Myometrial cell (primary cell): ENCODE measurements around a stretch of chr1.

DNA sequence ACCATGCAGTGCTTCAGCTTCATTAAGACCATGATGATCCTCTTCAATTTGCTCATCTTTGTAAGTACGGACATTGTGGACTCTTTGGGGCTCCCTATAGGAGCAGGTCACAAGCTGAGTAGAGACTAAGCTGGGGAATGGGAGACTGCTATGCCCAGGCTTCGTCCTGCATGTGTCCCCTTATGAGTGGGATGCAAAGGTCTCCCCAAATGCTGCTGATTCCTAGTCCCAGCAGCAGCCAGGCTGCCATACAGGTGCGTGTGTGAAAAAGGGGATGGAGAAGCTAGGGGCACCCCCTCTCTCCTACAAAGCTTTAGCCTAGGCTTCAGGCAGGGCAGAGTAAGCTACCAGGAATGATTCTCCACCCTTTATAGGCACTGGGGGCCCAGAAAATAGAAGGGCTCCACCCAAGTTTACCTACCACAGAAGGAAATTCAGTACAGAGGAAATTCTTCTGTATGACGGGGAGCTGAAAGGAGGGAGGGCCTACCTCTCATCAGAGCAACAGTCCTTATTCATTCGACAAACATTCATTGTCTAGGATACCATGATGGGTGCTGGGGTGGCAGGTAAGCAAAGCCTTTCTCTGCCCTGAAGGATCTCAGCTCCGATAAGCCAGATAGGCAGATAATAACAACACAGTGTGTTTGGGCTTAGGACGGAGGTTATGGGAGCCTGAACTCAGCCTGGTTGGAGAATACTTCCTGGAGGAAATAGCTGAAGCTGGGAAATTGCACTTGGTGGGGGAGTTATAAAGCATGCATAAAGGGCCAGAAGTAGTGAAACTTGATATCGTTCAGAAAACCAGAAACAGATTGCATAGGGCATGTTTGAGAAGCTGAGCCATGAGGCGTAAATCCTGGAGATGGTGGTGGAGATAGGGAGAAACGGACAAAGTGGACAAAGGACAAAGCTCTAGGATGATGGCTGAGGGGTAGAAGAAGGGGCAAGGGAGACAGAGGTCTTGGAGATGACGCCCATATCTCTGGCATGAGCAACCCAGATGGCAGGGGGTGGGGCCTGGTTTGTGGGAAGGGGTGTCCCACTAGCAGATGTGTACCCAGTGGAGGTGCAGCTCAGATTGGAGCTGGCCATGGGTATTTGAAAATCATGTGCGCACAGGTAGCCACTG is 5.2 kb upstream of the P3R3URF start:
- RAMPAGE, long total RNA = no peak

DNA sequence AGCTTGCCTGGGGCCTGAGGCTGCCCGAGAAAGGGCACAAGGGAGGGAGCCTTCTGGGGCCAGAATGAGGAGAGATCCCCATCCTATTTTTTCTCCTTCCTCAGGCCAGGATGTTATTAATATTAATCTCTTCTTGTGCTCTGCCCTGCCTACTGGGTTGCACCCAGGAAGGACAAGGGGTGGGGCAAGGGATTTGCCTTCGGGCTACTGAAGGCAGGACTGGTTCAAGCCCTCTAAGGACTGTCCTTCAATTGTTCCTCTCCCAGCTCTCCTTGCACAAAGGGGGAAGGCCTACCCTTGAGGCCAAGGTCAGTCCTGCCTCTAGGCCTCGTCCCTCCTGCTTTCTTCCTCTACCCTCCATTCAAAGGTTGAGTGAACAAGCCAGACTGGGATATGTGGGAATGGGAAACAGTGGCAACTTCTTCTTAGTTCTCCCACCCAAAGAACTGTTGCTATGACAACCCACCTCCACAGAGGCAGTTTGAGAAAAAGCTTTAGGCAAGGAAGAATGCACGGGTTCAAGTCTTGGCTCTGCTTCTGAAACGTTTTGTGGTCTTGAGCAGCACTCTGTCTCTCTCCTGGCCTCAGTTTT is 2.6 kb downstream of the LURAP1 start:
- RAMPAGE, long total RNA = no peak

DNA sequence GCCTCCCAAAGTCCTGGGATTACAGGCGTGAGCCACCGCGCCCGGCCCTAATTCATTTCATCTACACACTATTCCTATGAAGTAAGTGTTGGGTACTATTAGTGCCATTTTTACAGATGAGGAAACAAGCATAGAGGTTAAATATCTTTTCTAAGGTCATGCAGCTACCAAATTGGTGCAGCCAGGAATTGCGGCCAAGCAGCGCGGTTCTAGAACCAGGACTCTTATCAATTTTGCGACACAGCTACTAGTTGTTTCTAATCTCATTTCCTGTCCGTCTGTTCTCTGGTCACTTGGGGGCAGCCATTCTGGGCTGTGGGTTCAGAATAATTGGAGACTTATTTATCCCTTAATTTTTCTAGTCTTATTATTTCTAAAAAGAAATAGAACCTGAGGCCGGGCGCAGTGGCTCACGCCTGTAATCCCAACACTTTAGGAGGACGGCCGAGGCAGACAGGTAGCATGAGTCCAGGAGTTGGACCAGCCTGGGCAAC is 1.2 kb downstream of the UQCRH start:
- RAMPAGE, long total RNA = no peak

DNA sequence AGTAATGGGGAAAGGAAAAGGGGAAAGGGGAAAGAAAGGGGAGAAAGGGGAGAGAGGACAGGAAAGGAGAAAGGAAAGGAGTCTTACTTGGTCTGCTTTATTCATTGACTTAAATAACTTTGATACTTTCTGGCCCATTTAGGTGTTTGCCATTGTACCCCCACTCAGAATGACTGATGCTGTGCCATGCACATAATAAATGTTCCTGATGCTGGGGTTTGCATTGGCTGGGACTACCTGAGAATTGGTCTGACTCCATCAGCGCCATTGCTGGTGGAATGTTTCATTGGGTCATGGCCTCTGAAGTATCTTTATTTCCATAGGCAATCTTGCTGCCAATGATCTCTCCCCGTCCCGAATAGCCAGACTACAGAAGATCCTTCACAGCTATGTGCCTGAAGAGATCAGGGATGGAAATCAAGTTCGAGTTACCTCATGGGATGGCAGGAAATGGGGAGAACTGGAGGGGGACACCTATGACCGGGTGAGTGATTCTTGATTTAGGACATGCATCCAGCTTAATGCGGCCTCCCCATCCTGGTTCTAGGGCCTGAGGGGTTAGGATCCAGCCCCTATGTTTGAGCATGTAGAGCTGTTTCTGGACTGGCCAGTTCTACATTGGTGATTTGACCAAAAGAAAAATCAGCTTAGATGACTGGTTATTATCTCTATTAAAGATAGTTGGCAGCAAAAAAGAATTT is 12.1 kb downstream of the NSUN4 start:
- RAMPAGE, long total RNA = no peak

GRCh38 chr1:46520090-46520509 is 15.2 kb downstream of the TMEM275 start:
- RAMPAGE, long total RNA = no peak

- RAMPAGE, long total RNA = no peak
Observed at GRCh38 chr1:46664869-46665410, 3.2 kb downstream of the ATPAF1 start.

DNA sequence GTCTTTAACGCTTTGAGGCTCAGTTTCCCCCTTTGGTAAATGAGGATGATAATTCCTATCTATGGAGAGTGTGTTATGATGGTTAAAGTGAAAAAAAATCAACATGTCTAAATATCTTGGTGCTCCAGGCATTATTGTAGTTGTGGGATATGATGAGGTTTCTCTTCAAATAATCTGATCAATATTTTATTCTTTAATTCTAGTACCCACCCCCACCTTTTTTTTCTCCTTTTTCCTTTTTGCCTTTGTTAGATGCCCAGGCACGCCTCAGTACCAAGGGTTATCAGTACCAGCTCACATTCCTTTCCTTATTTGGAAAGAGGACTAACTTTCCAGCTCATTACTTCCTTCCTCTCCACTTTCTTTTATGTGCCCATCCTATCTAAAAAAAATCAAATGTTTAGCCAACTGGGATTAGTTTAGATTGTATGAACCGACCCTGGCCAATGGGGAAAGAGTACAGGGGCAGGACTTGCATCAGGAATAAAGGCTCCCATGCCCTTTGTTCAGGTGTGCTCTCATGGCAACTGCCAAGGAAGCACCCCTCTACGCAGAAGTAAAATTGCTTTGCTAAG is 35.7 kb upstream of the EFCAB14 start:
- RAMPAGE, long total RNA = no peak

GRCh38 chr1:46764428-46764894 is 34.4 kb upstream of the CYP4B1 start:
- RAMPAGE, long total RNA = no peak

- RAMPAGE, long total RNA = no peak
Observed at GRCh38 chr1:47138245-47138795, 1.1 kb downstream of the CYP4A22 start.

GRCh38 chr1:47230635-47231667 is 1.1 kb downstream of the TAL1 start:
- RAMPAGE, long total RNA = no peak

GRCh38 chr1:47438878-47439495 is 1.1 kb downstream of the FOXD2 start:
- RAMPAGE, long total RNA = no peak

DNA sequence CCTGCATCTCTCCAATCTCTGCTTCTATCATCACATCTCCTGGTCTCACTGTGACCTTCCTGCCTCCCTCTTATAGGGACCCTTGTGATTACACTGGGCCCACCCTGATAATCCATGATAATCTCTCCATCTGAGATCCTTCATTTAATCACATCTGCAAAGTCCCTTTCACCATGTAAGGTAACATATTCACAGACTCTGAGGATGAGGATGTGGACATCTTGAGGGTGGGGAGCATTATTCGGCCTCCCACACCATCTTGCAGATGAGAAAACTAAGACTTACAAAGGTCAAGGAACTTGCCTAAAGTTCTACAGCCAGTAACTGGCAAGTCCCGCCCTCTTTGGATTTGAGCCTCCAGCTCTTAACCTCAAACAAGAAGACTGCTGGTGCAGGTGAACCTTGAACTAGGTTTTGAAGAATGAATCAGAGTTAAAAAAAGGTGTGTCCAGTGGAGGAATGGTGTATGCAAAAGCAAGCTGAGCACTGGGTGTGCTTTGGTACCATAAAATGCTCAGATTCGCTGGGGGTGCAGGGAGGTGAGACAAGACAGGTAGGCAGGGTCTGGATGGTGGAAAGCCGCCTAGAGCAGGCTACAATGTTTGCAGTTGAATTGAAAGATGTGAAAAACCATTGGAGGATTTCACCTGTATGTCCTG is 39.6 kb downstream of the FOXD2 start:
- RAMPAGE, long total RNA = no peak

GRCh38 chr1:47831474-47832060 is 165.6 kb downstream of the TRABD2B start:
- RAMPAGE, long total RNA = no peak

DNA sequence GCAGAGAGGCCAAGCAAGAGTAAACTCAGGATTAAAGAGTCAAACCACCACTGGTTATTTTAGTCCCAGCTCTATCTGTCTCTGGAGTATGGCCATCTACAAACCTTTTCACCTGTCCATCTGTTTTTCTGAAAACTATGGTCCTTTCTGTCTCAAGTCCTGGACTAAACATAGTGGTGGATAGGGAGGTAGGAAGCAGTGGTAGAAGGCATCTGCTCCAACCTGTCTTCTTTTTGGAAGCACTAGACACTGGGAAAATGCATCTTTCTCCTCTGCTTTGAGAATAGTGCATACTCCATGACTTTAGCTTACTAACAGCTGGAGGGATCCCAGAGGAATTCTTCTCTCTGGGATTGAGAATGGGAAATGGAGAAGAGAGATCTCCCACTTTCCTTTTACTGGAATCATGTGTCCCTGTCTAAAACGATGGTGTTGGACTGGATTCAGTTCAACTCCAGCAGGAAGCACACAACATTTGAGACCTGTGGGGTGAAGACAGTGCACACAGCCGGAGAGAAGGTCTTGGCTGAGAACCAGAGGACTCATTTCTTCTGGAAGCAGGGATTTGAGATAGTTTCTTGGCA is 58.8 kb downstream of the TRABD2B start:
- RAMPAGE, long total RNA = no peak

GRCh38 chr1:47954698-47955389 is 42.3 kb downstream of the TRABD2B start:
- RAMPAGE, long total RNA = no peak

DNA sequence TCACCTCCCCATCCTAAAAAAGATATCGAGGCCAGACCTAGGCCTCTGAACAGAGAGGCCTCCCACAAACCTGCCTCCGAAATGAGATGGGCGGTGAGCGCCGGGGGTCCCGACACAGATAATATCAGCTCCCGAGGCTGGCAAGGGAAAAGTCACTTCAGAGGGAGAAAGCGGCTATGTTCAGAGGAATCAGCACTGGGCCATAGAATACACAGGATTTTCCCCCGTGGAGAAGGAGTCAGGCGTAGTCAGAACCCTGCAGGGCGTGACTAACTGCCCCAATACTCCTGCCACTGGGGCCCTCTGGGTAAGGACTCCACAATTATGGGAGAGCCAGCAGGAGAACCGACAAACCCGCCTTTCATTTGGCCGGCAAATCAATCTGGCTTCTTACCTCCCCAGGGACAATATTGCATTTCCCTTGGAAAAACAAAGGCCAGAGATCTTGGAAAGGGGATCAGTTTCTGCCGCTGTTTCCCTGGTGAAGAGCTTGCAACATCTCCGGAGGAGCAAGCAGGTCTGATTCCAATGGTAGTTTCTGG is 4.6 kb downstream of the TRABD2B start:
- RAMPAGE, long total RNA = no peak

DNA sequence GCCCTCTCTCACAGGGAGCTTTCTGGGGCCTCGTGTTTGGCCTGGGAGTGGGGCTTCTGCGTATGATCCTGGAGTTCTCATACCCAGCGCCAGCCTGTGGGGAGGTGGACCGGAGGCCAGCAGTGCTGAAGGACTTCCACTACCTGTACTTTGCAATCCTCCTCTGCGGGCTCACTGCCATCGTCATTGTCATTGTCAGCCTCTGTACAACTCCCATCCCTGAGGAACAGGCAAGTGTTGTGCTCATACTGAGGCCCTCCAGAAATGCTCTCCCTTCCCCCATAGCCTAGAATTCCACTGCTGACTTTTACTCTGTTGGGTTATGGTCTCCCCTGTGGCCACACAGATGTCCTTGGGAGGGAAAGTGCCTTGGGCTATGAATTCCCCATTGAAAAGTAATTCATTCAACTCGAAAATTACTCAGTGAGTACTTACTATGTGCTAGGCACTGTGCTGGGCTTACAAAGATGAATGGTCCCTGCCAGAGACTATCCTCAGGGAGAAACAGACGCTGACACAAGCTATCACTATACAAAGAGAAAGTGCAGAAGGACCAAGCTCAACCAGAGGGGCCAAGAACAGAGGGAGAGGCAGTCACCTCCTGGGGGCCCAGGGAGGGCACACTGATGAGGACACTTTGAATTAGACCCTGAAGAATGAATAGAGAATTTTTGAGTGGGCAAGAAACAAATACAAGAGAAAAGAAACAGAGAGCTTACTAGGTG is 17.0 kb downstream of the SLC5A9 start:
- RAMPAGE, long total RNA = no peak

DNA sequence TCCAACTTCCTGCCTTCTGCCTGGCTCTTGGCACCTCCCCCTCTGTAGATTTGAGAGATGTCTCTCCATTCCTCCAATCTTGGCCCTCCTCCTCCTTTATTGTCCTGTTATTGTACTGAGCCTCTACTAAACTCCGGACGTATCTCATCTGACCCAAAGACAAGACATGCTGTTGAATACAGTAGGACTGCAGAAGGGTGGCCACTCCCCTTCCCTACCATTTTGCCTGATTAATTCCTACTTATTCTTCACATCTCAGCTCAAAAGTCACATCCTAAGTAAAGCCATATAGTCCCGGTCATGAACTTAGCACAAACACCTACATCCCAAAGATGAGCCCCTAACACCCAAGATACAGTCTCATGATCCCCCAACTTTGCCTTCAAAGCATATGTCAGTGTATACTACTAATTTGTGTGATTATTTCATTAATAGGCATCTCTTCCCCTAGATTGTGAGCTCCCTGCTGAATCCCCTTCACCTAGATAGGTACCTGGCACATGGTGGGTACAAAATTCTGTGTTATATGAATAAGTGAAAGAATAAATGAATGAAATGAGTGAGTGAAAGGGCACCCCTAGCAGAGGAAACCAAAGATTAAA is 26.8 kb downstream of the SLC5A9 start:
- RAMPAGE, long total RNA = no peak

DNA sequence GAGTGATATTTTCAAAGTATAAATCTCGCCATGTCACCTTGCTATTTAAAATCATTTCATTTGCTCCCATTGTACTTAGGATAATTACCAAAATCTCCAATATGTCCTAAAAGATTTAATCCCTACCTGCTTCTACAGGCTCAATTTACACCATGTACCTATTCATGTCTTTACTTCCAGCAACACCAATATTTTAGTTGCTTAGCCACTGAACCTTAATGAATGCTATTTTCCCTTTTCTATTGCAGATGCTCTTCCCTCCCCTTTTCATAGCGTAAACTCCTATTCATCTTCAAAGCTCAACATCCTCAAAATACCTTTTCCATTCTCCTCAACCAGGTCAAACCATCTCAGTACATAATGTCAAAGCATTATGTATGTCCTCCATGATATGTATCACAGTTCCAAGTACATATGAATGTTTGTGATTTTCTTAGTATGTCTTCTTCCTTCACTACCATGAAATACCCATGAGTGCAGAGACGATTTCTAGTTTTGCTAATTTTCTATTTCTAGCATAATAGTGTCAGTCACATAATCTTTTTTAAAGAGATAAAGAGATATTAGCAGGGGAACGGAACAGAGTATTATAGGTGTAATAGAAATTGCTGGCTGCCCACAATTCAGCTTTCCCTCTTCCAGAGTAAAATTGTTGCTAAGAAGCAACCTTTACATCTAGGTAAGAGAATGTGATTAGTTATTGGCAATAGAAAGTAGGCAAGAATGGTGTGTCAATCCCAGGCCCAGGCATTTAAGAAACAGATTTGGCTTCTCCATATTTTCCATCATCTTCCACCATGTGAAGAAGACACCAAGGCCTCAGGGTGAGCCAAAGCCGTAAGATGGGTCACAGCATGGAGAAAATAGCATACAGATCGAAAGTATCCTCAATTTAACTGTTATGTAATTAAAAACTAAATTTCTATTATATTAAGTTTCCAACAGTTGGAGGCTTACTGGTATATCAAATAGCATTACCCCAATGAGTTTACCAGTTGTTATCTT is 94.5 kb downstream of the SPATA6 start:
- RAMPAGE, long total RNA = no peak

DNA sequence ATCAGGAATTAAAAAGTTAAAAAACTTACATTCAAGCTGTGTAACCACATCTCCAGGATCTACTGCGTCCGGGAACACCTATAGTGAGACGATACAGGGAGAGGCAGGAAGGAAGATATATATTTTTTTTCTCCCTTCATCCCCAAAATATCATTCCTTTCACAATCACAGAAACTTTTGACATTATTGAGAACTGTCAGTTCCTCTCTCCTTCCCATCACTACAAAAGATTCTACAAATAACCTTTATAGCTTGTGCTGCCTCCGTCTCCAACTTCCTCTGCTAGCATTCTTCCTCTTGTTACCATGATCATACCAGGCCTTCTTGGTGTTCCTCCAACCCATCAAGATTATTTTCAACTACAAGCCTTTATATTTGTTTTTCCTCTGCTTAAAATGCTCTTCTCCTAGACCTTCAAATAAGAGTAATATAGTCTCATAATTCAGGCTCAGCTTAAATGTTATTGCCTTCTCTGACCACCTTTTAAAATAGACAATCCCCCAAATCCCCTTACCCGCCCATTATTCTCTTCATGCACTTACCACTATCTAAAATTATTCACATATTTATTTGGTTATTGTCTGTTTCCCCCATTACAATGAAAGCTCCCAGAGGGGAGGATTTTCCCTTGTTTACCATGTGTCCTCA is 20.4 kb downstream of the SPATA6 start:
- RAMPAGE, long total RNA = no peak